Ileum (tissue), 1 donor: ENCODE measurements around the genes PUDP and CLCN4.

GRCh38 chrX:3788297-3788928 is 75.0 kb upstream of the PRKX start:
- PRO-cap, result no peak

DNA sequence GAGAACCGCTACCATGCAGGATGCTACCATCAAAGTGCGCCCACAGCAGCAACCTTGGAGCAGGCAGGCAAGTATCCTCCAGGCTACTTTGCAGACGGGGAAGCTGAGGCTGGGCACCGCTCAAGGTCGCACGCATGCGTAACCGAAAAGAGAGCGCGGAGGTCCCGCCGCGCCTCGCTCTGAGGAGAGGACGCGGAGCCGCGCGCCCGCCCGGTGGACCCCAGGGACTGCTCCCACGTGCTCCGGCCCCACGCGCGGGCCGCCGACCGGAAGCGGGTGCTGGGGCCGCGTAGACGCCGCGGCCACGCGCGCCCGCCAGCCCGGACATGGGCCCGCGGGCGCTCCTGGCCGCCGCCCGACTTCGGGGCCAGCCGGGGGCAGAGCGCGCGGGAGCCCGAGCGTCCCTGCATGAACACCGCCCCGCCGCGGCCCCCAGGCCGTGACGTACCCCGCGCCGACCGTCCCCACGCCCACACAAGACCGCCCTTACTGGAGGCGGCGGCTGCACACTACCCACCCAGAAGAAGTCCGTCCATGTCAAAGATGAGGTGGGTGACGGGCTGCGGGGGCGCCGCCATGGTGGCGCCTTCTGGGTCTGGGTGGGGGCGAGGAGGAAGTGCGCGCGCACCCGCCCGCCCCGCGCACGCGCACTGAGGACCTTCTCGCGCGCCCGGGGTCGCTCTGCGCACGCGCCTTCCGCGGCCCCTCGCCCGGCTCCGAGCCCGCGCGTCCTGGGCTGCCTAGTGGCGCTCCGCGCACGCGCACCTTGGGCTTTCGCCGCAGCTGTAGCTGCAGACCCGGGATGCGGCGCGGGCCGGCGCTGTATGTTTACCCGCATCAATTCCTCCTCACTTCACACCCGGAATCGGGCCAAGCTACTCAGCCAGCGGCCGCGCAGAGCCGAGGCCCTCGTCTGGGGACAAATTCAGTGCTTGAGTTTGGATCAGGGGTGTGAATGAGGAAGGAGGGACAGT is at the start of gene PUDP:
PUDP (minus strand) TSS at position 618 of the 974 bp plus-strand sequence.
- PRO-cap, result bidirectional peak, plus-strand start at position 364 of the sequence, minus-strand start at position 181 of the sequence; bidirectional peak, plus-strand start at position 788 of the sequence, minus-strand start at position 652 of the sequence

- PRO-cap, result no peak
These were observed 24.3 kb upstream of the PUDP start for GRCh38 chrX:7172245-7172680.

GRCh38 chrX:8190885-8191515 is 19.9 kb upstream of the VCX2 start:
- PRO-cap, result no peak

- PRO-cap, result no peak
These were observed 151.7 kb upstream of the TBL1X start for GRCh38 chrX:9313111-9313560.

GRCh38 chrX:9560319-9560781 is 95.5 kb downstream of the TBL1X start:
- PRO-cap, result no peak

- PRO-cap, result no peak
These were observed 139.7 kb downstream of the TBL1X start for GRCh38 chrX:9604371-9605074.

DNA sequence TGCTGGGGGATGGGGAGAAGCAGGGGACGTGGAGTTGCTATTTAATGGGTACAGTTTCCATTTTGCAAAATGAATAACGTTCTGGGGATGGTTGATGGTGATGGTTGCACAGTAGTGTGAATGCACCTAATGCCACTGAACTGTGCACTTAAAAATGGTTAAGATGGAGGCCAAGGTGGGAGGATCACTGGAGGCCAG is 103.2 kb downstream of the GPR143 start:
- PRO-cap, result no peak

DNA sequence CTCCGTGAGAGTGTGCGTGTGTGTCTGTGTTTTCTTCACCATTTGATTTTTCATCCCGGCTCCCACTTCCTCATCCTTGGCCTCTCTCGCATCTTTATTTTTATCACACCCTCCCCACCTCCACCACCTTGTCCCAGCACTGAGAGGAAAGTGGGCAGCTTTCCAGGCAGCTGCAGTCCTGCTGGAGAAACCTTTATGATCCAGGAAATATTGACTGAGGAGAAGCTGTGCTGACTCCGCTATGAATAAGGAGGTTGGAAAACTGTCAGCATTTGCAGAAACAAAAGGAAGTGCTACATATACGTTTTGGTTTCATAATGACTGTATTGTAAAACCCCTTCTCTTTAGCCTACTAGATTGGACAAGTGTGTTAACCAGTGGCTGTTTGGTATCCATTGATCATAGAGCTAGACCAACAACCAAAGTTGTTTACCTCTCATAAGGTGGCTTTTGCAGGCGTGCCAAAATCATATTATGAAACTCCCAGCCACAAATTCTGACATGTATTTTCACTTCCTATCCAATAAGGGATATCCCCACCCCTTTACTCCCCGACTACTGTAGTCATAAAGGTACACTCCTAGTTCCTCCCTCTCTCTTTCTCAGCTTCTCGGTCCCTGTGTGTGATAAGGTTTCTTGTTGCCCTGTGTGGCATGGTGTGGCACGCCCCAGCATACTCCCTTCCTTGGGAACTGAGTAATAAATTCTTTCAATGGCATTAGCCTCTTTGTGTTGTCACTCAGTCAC is 88.4 kb downstream of the GPR143 start:
- PRO-cap, result no peak

DNA sequence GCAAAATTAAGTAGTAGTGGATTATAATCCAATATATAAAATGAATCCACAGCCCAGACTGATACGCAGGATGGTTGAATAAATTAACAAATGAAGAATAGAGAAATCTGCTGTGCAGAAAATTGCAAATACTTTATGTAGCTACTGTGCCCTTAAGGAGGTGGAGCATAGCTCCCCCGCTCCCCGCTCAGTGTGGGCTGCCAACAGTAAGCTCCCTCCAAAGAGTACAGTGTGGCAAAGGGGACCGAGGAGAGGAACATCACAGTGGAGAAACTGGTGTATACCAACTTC is 58.0 kb upstream of the CLDN34 start:
- PRO-cap, result no peak

DNA sequence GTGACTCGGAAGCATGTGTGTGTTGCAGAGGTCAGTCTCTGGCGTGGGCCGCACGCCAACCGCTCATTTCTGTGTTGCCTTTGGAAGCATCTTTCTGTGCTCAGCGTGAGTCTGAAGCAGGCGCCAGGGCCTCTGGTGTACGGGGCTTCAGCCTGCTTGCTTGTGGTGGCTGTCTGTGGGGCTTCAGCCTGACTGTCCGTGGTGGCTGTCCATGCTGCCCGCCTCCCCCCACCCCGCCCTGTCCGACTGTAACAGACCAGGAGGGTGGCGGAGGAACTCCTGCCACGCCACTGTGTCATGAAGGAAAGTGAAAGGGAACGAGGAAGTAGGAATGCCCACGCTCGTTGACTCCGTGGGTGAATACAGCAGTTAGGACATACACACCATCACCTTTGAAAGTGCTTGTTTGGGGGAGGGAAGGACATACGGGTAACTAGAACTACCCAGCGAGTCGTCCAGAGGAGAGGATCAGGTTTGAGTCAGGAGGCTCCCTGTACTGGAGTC is 14.6 kb upstream of the CLCN4 start:
- PRO-cap, result no peak

GRCh38 chrX:10156348-10157489 is at the start of gene CLCN4:
TSS of gene CLCN4 (plus strand) at chrX:10156975.
- PRO-cap, result no peak

DNA sequence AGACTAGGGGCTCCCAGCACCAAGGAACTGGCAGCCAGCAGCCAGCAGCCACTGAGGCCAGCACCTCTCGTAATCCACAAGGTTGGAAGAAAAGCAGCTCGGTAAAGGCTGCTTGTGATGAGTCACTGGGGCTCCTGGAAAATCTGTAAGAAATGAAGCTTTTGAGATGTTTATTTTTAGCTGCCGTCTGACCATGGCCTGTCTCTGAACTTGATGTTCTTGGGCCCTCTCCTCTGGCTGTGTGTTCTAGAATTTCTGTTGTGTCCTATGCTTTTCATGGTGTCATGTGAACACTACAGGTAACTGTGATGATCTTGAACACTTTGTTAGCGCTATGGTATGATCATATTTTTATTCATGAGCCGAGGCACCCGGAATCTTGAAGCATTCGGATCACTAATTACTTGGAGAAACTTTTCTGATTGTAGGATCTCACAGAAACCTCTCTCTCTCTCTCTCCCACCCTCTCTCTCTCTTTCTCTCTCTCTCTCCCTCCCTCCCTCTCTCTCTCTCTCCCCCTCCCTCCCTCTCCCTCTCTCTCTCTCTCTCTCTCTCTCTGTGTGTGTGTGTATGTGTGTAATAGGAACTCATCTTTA is 18.7 kb downstream of the CLCN4 start:
- PRO-cap, result no peak

DNA sequence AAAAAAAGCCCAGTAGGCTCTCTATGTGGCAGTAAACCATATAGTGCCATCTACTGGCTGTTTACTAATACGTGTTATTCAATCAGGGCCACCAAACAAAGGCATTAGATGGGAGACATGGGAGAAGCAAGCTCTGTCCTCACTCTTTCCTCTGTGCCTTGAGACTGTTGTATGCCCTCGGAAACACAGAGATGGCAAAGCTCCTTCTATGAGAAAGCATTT is 148.8 kb upstream of the MID1 start:
- PRO-cap, result no peak

DNA sequence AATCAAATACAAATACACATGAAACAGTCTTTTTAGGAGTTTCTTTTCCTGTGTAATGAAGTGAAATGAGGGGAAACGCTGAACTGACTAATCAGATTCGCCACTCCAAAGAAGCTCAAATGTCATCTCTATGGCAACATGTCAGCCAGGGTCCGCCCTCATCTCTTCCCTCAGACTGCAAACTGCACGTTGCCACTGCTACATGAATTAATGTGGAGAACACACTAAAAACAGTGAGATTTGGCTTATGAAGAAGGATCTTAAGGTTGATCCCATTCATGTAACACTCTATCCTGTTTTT is 149.6 kb upstream of the MID1 start:
- PRO-cap, result no peak

GRCh38 chrX:11786996-11787195 is 28.9 kb downstream of the MSL3 start:
- PRO-cap, result no peak

DNA sequence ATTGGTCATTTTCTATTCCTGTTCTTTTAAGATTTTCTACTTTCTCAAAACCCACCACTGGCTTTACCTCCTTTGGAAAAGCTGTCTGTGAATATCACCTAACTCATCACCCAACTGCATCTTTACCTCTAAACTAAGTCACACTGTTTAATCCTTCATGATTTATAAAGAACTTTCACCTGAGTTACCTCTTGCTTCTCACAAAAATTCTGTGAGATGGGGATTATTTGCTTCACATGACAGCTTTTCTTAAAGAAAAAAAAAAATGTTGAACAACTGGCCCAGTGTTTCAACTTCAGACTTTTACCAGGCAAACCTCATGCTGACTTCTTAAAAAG is 71.6 kb upstream of the PRPS2 start:
- PRO-cap, result no peak

DNA sequence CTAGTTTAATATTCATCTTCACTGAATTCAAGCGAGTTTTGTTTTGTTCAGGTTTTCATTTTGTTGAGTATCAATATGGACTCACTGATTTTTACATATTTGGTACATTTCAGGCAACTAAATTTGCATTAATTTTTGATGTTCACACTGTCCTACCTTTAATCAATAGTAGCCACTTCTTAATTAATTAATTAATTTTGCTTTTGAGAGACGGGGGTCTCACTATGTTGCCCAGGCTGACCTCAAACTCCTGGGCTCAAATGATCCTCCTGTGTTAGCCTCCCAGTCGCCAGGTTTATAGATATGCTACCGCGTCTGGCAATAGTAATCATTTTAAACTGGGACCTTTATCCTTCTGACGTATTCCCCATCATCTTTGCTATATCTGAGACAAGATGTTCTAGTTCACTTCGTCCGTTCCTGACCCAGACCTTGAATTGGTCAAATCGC is 7.4 kb upstream of the PRPS2 start:
- PRO-cap, result no peak

- PRO-cap, result unidirectional peak, minus-strand start at chrX:12951007
These were observed 24.1 kb upstream of the TMSB4X start for GRCh38 chrX:12950588-12951448.

GRCh38 chrX:12953353-12953709 is 21.6 kb upstream of the TMSB4X start:
- PRO-cap, result no peak